H4 (cell line): ENCODE data around the genes SECISBP2L, USP50, GLDN and ARPP19.

- RAMPAGE, long total RNA, result start-site peak on the minus strand at chr15:49046443-49046470, 56 reads
Observed at GRCh38 chr15:49045544-49046875, at the start of gene SECISBP2L. Gene SECISBP2L, minus strand, starts transcription at chr15:49046446.

GRCh38 chr15:49288231-49288862 lies 118.3 kb downstream of the GALK2 start:
- RAMPAGE, long total RNA, result no peak

DNA sequence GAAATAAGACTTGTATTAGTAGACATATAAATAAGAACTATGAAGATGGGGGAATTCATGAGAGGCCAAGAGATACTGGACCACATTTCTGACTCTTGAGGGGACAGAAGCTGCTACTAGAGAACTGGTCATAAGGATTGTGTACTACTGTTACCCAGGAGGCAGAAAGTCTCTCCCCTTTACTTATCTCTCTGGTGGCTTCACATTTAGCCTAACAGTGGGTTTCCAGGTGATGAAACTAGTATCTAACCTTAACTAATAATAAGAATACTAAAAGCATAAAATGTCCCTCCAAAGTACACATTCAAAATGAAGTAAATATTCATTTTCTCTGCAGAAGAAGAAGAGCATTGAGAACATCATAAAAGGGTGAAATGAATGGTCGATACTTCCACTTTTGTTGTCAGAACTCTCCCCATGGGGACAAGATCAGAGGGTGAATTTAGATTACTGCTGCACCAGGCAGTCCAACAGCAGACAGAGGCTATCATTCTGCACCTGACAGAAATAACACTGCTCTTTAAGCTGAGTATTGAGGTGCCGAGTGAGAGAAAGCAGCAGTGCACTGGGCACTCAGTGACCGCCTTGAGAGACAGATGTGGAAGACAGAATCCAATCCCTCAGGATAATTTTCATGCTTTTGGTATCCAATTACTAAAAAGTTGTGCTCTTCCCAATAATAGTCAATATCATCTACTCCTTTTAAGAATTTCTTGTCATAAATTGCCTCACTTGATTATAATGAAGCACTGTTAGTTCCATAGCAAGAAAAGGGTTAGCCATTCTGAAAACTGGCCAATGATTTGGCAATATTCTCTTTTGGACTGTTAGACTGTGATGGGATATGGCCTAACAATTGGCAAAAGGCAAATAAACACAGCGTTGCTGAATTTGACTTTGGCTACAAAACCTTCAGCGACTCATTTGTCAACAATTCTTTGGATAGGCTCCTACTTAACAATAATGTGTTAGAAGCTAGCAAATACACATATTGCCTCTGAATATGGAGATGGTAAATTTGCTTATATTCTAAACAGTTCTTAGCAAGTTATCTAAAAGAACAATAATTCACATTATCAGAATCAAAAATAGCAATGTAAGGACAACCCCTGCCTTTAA lies 5.4 kb downstream of the FGF7 start:
- RAMPAGE, long total RNA, result no peak

GRCh38 chr15:49902145-49903405 lies 216.5 kb downstream of the ATP8B4 start:
- RAMPAGE, long total RNA, result no peak

DNA sequence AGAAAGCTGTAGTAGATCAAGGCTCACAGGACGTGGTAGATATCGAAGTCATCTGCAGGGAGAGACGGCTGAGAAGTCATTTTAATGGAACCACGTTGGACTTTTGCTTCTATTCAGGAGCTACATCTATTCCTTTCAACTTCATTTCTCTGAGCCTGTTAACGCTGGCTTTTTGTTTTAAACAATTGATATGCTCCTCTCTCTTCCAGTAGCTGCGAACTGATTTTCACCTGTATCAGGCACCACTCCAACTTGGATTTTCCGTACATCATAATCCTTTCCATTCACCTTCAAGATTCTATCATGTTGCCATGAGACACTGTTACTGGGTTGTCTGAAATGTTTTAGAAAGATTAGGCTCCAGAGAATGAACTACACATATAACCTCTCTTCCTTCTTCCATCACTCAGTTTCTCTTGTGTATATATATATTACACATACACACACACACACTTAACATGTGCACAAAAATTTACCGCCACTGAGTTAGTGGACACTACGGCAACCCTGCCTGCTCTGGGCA lies at the start of gene USP50:
Gene USP50 (minus strand): TSS at position 221 of the 523 bp plus-strand sequence.
- RAMPAGE, long total RNA, result no peak

GRCh38 chr15:50560319-50560895 lies 13.9 kb upstream of the USP50 start:
- RAMPAGE, long total RNA, result no peak

DNA sequence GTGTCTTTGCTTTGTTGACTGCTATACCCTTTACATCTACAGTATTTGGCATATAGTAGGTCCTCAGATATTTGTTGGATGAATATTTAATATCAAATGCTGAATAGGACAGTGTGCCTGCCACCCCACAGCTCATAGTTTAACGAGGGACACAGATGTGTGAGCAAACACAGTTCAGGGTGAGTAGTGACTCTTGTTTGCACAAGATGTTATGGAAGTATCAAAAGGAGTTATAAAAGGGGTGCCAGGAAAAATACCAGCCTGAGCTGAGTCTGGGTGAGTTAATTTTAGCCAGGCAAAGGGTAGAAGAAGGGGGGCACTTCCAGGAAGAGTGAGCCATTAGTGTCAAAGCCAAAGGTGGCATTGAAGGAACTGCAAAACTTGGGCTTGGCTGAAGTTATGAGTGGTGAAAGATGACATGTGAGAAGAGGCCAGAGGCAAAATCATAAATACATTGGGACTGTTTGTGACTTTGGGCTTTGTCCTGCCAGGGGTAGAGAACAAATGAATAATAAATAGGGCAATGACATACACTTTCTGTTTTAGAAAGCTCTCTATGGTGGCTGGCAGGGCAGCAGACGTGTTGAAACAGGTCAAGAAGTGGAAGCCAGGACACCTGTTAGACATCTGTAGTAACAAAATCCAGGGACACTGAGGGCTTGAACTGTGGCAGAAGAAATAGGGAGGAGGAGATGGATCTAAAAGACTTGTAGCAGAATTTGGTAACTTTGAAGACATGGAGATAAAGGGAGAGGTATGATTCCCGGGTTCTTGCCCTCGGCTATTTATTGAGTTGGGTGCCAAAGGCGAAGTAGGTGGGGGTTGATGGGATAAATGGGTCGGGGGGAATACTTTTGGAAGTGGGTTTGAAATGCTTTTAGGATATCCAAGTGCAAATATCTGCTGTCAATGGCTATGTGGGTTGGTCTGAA lies 2.0 kb upstream of the SPPL2A start:
- RAMPAGE, long total RNA, result no peak

DNA sequence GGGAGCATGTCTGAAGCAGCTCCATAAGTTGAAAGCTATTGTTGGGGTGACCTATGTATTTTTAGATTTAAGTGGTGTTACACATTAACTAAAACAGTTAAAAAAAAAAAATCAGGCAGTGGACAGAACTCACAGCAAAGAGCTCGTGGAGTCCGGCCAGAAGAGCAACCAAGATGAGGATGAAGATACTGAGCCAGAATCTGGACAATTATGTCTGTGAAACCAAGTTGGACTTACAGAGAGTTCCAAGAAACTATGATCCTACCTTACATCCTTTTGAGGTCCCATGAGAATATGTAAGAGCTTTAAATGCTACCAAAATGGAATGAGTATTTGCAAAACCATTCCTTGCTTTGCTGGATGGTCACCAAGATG lies 36.0 kb downstream of the AP4E1 start:
- RAMPAGE, long total RNA, result no peak

GRCh38 chr15:51016677-51017275 lies 77.9 kb downstream of the TNFAIP8L3 start:
- RAMPAGE, long total RNA, result no peak

- RAMPAGE, long total RNA, result no peak
Observed at GRCh38 chr15:51334080-51334517, 4.3 kb downstream of the CYP19A1 start.

DNA sequence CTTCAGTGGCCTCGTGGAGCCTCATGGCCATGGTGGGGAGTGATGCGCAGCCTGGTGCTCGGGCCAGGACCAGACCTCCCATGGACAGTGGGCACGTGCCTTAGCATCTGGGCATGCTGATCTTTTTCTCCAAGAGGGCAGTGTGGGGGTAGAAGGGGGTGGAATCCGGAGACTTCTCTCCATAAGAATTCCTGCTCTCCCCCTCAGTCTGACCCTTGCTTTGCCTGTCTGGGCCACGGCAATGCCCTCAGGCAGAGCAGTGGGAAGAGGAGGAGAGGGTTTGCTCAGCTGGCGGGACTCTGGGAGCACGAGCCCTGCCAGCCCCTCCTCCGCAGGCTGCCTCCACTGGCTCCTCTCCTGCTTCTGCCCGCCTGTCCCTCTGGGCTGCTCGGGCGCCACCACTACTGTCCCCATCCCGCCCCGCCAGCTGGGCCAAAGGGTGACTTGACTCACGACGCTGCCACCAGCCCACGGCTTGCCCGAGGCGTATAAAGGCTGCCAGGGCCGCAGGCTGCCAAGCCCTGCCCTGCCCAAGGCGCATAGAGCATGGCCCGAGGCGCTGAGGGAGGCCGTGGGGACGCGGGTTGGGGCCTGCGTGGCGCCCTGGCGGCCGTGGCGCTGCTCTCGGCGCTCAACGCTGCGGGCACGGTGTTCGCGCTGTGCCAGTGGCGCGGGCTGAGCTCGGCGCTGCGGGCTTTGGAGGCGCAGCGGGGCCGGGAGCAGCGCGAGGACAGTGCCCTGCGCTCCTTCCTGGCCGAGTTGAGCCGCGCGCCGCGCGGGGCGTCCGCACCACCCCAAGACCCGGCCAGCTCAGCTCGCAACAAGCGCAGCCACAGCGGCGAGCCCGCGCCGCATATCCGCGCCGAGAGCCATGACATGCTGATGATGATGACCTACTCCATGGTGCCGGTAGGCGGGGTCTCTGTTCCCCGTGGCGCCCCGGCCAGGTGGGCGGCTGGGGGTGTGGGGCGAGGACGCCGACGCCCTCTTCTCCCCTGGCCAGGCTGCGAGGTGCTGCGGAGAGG lies at the start of gene GLDN:
Gene GLDN (plus strand): TSS at position 517 of the 1,025 bp plus-strand sequence.
- RAMPAGE, long total RNA, result no peak

DNA sequence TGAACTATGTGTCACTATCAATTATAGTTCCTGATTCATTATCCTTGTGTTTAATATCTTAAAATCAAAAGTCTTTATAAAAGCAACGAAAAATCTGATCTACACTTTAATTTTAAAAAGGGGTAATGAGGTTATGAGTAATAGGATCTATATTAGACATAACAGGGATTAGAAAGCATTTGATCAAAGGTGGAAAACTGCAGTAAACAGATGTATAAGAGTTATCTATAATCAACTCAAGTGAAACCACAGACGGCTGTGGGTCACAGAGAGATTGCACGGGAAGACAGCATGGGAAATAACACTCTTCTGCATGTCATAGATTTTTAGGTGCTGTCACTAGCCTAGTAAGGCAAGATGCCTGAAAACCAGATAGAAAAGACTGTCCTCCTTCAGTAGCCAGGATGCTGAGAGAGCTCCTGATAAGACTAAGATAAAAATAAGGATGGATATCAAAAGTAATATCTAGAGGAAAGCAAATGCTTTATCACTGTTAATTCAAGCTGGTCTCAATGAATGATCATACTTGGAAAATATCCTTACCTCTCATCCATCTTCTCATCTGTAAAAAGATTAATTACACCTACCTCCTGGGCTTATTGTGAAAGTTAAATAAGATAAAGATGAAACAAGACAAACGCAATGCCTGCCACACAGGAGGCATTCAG lies 1.8 kb downstream of the LYSMD2 start:
- RAMPAGE, long total RNA, result no peak

DNA sequence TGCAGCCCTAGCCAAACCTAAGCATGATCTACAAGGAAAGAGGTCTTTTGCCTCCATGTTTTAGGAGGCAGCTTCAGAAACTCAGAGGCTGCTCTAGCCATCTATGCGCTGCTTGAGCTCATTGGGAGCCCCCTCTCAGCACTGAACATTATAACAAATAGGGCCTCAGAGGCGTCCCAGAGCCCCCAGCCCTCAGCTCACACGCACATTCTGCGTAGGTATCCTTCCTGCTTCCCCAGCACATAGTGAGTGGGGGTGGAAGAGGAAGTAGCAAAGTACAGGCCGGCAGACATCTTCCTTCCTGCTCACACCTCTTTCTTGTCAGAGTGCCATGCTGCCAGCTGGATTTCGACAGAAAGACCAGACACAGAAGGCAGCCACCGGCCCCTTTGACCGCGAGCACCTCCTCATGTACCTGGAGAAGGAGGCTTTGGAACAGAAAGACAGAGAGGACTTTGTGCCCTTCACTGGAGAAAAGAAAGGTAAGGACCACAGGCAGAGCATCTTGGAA lies 16.6 kb downstream of the TMOD2 start:
- RAMPAGE, long total RNA, result no peak

- RAMPAGE, long total RNA, result no peak
Observed at GRCh38 chr15:51849705-51850319, 20.4 kb downstream of the TMOD3 start.

DNA sequence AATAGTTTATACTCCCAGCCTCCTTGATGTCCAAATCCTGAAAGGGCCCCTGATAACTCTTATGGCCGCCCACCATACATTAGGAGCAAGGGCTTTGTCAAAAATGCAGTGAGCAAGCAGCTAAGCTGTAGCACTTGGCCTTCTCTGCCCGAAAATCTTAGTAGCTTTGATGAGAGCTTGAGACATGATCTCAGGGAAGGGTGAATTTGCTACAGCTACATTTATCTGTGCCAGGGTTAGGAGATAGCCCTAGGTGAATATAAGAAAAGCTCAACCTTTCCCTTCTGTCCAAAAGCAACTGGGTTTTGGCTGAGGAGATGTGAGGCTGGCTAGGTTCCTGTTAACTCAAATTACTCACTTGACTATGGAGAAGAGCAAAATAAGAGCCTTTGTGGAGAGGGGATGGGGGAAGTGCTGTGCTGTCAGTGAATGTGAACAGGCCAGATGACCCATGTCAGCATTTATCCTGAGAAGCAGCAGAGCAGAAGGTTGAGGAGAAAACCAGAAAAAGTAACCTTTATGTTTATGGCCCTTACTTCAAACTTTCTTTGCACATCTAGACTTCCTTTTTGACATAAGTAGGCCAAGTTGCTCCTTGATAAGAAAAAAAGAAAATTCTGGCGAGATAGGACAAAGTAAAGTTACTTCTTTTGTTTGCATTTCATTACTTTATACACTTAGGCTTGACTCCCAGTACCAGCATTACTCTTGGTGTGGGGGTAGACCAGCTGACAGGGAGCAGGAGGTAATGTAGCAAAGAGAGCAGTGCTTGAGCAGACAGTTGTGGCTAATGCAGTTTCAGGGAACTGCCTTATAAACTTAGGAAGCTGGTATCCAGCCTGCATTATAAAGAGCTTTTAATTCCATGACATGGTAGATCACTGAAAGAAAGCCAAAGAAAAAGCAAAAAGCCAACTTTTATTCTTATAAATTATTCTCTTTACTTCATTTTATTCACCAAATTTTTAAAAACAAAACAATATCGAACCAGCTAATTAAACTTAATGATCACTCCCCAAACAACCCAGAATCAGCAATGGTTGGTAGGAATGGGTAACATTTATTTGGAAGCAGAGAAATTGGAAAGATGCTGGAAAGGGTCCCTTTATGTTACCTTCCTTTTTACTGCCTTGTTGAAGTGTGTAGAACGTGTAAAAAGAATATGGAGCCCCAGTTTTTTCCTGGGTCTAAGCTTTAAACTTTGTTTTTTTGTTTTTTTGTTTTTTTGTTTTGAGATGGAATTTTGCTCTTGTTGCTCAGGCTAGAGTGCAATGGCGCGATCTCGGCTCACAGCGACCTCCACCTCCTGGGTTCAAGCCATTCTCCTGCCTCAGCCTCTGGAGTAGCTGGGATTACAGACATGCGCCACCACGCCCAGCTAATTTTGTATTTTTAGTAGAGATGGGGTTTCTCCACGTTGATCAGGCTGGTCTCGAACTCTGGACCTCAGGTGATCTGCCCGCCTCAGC lies 21.5 kb downstream of the MAPK6 start:
- RAMPAGE, long total RNA, result no peak

- RAMPAGE, long total RNA, result no peak
Observed at GRCh38 chr15:52256377-52256774, 39.2 kb downstream of the MYO5C start.

DNA sequence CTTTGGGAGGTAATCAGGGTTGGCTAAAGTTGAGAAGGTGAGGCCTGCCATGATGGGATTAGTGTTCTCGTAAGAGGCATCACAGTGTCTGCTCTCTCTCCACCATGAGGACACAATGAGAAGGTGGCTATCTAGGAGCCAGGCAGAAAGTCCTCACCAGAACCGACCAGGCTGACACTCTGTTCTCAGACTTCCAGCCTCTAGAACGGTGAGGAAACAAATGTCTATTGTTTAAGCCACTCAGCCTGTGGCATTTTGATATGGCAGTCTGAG lies 32.8 kb downstream of the MYO5C start:
- RAMPAGE, long total RNA, result no peak

- RAMPAGE, long total RNA, result no peak
Observed at GRCh38 chr15:52294733-52295431, 722 bp downstream of the MYO5C start.

DNA sequence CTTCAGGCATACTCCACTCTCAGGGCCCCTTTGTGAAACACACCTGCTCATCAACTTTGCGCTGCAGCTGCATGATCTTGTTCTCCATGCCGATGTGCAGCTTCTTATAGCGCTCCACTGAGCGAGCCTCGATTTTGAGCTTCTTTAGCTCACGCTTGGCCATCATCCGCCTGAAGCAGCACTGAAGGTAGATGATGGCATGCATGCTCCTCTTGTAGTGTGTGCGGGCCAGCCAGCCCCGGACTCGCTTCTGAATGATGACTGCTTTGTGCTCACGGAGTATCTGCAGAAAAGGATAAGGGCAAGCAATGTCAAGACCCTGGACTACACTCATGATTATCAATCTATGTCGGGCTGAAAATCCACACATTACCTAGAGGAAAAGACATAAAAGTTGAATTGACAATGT lies 76.5 kb upstream of the MYO5C start:
- RAMPAGE, long total RNA, result no peak

GRCh38 chr15:52568395-52569587 lies at the start of gene ARPP19:
Gene ARPP19, minus strand, starts transcription at chr15:52569030.
- RAMPAGE, long total RNA, result start-site peak on the minus strand at chr15:52568980-52569008, 90 reads; start-site peak on the minus strand at chr15:52569132-52569232, 66 reads